Osteoblast (primary cell): Measurements from ENCODE around the genes SLCO1A2, SOX5 and KRAS.

- CAGE, long polyA plus RNA = no peak
- RRBS = no CpG with 5 or more reads among the region's 8 CpGs
Measured at GRCh38 chr12:19143703-19144705, 14.5 kb downstream of the PLEKHA5 start.

GRCh38 chr12:19307217-19308100, 131.8 kb upstream of the AEBP2 start:
- CAGE, long polyA plus RNA = no peak
- RRBS = no CpG with 5 or more reads among the region's 15 CpGs

DNA sequence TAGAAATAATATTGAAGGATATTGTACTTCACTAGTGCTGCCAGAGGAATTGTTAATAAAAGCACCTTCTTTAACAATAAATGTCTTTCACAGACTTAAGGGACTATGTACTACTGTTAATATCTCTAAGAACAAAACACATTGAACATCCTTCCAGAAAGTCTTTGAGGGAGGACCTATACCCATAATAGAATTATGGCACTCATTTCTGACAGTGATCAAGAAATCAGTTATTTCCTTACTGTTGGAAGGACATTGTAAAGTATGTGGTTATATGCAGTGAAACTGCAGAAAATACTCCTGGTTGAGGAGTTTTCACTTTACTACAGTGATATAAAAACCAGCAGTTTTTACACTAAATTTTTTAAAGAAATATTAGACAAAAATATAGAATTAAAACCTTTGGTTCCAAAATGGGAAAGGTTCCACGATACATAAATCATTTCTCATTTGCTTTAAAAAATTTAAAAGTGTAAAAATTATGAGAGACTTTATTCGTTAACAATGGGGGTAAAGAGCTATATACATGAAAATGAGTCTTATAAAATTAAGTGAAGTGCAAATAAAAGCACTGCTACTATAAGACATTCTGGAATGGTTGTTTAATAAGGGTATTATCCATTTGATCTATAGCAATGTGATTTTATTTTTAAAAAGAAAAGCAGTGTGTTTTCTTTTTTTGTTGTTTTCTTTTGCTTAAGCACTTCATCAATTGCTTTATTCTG, 80.2 kb downstream of the AEBP2 start:
- CAGE, long polyA plus RNA = no peak
- RRBS = no CpG with 5 or more reads among the region's 2 CpGs

- CAGE, long polyA plus RNA = no peak
- RRBS = no CpG with 5 or more reads among the region's 7 CpGs
Measured at GRCh38 chr12:19945253-19945804, 423.0 kb upstream of the PDE3A start.

DNA sequence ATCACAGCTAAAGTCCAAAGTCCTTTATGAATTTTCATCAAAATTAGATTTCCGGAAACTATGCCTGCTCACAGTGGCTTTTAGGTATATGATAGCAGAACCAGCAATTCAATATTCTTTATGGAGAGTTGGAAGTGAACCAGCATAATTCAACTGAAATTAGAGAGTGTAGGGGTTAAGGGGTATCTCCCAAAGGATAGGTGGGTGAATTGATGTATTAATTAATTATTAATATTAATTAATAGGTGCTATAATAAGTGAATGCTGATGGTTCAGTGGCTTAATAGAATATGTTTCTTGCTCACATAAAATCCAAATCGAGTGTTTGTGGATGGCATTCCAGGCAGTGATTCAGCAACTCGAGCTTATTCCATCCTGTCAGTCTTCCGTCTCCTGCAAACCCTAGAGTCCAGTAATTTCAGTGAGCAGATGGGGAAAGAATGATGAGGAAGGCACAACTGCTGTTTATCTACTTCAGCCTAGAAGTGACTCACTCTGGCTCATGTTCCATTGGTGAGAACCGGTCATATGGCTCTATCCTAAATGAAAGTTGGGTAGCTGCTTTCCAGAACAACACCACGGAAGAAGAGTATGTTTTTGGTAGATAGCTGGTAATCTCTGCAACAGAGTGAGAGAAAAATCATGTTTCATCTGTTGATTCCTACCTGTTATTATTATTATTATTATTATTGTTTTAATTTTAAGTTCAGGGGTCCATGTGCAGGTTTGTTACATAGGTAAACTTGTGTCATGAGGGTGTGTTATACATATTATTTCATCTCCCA, 421.8 kb upstream of the PDE3A start:
- CAGE, long polyA plus RNA = no peak
- RRBS = no CpG with 5 or more reads among the region's 6 CpGs

- CAGE, long polyA plus RNA = no peak
- RRBS = no CpG with 5 or more reads among the region's 1 CpG
Measured at GRCh38 chr12:20439637-20440199, 71.4 kb downstream of the PDE3A start.

GRCh38 chr12:20465706-20466548, 97.6 kb downstream of the PDE3A start:
- CAGE, long polyA plus RNA = no peak
- RRBS = no CpG with 5 or more reads among the region's 6 CpGs

GRCh38 chr12:20624494-20625033, 70.6 kb upstream of the SLCO1C1 start:
- CAGE, long polyA plus RNA = no peak
- RRBS = no CpG with 5 or more reads among the region's 3 CpGs

GRCh38 chr12:21334652-21335089, at the start of gene SLCO1A2:
TSS of gene SLCO1A2 (minus strand) at chr12:21334917.
- CAGE, long polyA plus RNA = no peak
- RRBS = no CpG with 5 or more reads among the region's 1 CpG

GRCh38 chr12:21551843-21552290, 25.8 kb downstream of the SPX start:
- CAGE, long polyA plus RNA = no peak
- RRBS = no CpG with 5 or more reads among the region's 3 CpGs

GRCh38 chr12:21656019-21656471, 1.6 kb downstream of the LDHB start:
- CAGE, long polyA plus RNA = no peak
- RRBS = no CpG with 5 or more reads among the region's 5 CpGs

- CAGE, long polyA plus RNA = no peak
- RRBS = no CpG with 5 or more reads among the region's 5 CpGs
Measured at GRCh38 chr12:22275679-22276363, 58.7 kb downstream of the ST8SIA1 start.

- CAGE, long polyA plus RNA = no peak
- RRBS = no CpG with 5 or more reads among the region's 1 CpG
Measured at GRCh38 chr12:22640728-22641215, 15.8 kb downstream of the ETNK1 start.

GRCh38 chr12:23223036-23223235, 598.0 kb downstream of the ETNK1 start:
- CAGE, long polyA plus RNA = no peak
- RRBS = no CpG with 5 or more reads among the region's 2 CpGs

GRCh38 chr12:23722555-23723103, 226.8 kb downstream of the SOX5 start:
- CAGE, long polyA plus RNA = no peak
- RRBS = no CpG with 5 or more reads among the region's 9 CpGs

DNA sequence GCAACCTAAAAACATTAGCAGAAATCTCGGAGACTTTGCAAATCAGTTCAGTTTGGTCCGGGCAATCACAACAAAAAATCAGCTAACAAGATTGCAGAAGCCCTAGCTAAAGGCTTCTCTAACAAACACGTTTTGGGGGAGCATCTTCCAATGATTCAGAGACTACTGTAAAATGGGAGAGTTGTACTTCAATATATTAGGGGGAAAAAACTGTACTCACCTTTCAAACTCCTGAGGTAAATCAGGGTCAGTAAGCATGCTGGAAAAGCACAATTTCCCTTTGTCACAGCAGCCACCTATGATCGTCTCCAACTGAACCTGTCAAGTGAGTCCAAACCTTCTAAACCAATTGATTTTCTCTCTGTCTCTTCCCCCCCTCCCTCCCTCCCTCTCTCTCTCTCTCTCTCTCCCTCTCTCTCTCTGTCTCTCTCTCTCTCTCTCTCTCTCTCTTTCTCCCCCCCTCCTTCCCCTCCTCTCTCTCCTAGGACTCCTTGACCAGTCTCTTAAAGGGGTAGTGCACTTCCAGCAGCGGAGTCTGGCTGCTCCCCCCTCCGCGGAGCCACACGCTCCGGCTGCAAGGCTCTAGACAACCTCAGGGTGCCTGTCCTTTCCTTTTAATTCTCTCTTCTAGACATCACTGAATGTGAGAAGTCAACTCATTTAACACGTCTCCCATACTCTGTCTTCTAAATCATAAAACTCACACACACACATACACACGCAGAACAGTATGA, at the start of gene SOX5:
TSS of gene SOX5 (minus strand) at position 327 of the 734 bp plus-strand sequence.
- CAGE, long polyA plus RNA = no peak
- RRBS = no CpG with 5 or more reads among the region's 11 CpGs

- CAGE, long polyA plus RNA = no peak
- RRBS = no CpG with 5 or more reads among the region's 3 CpGs
Measured at GRCh38 chr12:24378308-24378758, 428.9 kb upstream of the SOX5 start.

DNA sequence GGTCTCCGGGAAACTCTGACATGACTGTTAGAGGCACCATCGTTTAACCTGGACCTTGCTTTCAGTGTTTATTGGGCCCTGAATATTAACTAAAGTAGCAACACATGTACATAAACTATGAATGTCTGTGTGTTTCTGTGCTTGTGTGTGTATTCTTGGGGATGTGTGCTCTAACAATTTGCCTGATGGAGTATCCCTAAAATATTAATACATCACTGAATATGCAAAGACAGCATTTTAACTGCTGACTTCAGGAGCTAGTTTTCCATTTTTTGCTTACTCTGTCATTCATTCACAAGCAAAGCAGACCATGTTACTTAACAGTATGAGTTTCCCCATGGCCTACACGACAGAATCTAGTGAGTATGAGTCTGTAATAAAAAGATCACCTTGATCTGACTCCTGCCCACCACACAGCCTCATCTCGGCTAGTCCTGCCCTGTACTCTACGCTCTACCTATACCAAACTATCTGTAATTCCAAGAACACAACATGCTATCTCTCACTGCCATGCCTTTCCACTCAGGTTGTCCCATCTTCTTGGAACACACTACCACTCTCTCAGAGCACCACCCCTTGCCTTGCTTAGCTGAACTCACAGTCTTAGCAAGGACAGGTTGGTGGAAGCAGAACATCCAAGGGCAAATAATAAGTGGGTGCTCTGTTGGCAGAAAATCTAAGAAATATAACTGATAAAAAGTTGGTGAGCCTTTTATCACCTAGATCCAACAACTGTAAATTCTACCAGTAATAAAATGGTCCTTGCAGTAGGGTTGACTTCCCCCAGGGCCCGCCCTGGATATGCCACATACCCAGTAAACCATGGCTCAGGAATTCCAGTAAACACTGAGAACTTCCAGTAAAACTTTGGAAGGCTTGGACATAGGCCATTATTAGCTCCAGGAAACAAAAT, 402.6 kb downstream of the BCAT1 start:
- CAGE, long polyA plus RNA = no peak
- RRBS = no CpG with 5 or more reads among the region's 6 CpGs

- CAGE, long polyA plus RNA = no peak
- RRBS = no CpG with 5 or more reads among the region's 34 CpGs
Measured at GRCh38 chr12:24902464-24902959, 46.4 kb downstream of the BCAT1 start.

DNA sequence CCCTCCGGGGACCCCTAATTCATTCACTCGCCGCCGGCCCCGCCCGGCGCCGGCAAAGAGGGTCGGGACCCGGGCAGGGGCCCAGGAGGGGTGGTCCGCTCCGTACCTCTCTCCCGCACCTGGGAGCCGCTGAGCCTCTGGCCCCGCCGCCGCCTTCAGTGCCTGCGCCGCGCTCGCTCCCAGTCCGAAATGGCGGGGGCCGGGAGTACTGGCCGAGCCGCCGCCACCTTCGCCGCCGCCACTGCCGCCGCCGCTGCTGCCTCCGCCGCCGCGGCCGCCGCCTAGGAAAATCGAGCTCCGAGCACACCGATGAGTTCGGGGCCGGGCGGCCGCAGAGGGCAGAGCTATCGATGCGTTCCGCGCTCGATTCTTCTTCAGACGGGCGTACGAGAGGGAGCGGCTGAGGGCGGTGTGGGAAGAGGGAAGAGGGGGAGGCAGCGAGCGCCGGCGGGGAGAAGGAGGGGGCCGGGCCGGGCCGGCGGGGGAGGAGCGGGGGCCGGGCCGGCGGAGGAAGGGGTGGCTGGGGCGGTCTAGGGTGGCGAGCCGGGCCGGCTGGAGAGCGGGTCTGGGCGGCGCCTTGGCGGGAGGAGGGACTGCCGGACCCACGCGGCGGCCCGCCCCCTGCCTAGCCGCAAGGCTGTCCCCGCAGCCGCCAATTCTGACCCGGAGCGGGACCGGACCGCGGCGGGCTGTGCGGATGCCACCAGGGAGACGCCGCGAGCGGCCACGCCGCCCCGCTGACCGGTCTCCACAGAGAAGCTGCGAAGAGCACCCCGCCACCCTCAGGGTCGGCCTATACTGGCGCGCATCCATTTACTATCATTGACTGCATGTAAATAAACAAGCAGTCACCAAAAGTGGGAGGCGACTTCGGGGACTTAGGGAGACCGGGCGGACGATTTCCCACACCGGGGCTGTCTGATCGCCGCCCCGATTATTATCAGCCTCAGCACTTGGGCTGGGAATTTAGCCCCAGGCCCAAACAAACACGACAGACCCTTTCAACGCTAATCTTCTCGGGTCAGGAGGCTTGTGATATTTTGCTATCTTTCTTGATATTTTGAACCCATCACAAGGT, at the start of gene KRAS:
TSS of gene KRAS (minus strand) at position 285 of the 1,078 bp plus-strand sequence.
- CAGE, long polyA plus RNA = no peak
- RRBS = under 1% methylated on average over 39 of the region's 116 CpGs